Measurements from ENCODE around the genes B3GNT3 and KCNN1.

DNA sequence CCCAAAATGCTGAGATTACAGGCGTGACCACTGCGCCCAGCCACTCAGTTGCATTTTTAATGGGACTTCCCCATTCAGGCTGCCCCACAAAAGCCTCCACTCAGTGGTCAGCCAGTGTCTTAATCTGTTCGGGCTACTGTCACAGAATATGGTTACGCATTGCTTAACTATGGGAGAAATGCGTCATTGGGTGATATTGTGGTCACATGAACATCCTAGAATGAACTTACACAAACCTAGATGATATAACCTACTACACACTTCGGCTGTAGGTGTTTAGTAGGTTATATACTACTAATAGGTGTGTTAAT lies 62.9 kb downstream of the MYO9B start:
- PRO-cap = no peak

- PRO-cap = no peak
These were observed 20.5 kb upstream of the USE1 start for GRCh38 chr19:17194346-17195279.

DNA sequence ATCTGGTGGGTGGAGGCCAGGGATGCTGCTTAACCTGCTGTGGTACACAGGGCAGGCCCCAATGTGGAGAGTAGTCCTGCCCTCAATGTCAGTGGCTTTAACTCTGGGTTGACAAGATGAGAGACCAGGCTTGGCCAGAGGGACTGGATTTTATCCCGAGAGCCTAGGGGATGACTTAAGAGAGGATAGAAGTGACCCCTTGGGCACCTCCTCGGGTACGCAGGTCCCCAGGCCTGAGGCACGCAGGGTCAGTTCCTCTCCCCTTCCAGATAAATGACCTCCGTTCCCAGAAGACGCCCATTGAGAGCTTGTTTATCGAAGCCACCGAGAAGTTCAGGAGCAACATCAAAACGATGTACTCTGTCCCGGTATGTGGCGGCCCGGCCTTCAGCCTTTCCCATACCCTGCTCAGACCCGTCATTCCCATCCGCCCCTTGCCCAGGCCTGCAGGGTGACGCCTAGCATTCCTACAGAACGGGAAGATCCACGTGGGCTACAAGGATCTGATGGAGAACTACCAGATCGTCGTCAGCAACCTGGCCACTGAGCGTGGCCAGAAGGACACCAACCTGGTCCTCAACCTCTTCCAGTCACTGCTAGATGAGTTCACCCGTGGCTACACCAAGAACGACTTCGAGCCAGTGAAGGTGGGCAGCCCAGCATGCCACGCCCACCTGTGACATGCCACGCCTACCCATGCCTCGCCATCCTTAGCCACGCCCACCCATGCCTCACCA lies 13.3 kb upstream of the USE1 start:
- PRO-cap = no peak

- PRO-cap = no peak
These were observed 1.1 kb downstream of the NR2F6 start for GRCh38 chr19:17244682-17244988.

DNA sequence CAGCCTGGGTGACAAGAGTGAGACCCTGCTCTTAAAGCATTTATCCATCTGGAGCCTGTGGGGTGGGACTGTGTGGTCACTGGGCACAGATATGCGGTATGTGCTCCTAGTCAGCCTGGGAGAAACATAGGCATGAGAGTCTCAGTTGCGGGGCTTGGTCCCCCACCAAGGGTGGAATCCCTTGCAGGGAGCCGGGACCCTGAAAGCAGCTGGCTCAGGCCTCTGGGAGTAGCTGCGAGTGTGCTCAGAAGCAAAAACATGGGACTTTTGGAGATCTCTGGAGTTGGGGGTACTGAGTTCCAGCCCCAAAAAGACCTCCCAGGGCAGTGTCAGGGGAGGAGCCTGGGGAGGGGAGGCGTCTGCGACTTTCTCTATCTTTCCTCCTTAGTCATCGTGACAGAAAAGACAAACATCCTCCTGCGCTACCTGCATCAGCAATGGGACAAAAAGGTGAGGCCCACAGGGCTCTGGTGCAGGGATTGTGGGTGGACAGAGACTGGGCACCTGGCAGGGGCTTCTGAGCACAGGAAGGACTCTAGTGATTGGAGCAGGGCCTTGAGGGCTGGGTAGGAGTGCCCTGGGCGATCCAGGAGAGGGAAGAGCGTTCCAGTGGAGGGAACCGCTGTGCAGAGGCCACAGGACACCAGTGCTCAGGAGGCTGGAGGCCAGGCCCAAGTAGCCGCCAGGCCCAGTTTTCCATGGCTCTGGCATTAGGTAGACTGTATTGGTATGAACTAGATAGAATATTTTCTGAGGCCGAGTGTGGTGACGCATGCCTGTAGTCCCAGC lies 6.4 kb downstream of the DDA1 start:
- PRO-cap = no peak

- PRO-cap = no peak
These were observed 1.0 kb downstream of the ANO8 start for GRCh38 chr19:17333485-17334208.

DNA sequence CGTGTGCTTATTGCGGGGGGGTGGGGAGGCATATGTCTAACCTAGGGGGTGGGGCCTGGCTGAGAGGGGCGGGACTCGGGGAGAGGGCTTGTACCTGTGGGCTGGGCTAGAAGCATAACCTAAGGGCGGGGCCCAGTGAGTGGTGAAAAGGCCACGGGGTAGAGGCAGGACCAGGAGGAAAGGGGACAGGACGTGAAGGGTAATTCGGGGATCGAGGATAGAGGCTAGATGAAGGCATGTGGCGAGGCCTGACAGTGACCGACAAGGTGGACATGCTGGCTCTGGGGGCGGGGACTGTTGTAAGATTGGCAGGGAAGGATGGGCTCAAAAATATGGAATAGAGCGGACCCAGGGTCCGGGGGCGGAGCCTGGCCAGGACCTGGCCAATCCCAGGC lies 438 bp upstream of the SLC27A1 start:
- PRO-cap = bidirectional peak, plus-strand start at position 161 of the sequence, minus-strand start outside the sequence

DNA sequence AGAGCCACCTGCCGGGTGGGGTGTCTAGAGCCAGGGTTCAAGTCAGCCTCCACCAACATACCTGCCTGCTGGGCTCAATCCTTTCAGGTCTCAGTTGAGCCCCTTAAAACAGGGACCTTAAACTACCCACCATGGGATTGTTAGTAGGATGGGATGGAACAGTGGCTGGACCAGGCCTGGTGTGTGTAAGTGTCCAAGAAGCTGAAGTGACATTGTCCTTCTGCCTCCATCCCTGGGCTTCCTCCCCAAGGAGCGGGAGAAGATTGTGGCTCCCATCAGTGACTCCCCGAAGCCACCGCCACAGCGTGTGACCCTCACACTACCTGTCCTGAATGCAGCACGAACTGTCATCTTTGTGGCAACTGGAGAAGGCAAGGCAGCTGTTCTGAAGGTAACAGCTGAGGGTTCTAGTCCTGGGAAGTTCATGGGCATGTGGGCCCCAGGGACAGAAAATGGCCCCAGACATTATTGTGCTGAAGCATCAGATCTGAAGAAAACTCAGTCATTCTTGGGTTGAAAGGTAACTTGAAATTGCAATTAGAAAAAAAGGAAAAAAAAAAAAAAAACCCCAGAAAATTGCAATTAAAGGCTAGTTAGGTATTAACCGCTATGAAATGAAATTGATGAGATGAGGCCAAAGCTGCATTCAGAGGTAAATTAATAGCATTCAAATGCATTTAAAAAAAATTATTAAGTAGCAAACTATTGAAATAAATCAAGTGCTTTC lies 6.2 kb downstream of the PGLS start:
- PRO-cap = no peak

DNA sequence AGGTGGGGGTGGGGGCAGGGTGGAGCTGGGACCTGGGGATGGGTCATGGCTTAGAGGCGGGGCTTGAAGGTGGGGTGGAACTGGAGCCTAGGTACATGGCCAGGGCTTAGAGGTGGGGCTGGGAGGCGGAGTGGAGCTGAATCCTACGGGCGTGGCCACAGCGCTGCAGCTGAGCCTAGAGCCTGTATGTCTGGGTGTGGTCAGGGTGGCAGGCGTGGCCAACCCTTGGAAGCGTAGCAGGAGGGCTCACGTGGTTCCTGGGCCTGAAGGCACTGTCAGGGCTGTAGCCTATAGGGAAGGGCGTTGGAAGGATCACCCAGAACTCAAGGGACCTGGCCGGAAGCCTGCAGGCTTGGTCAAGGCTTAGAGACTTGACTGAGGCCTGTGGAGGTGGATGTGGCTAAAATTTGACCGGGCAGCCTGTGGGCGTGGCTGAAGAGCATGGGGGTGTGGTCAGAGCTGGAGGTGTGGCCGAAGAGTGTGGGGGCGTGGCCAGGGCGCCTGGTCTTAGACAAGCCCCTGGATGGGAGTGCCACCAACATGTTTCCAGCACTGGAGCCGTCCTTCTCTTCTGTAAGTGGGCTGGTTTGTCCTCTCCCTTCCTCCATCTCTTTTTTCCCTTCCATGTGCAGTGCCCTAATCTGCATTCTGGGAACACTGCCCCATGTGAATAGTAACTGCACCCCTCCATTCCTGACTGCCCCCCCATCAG lies 24.4 kb downstream of the COLGALT1 start:
- PRO-cap = no peak

GRCh38 chr19:17605603-17606967 lies 50.6 kb downstream of the COLGALT1 start:
- PRO-cap = bidirectional peak, plus-strand start at chr19:17606132, minus-strand start at chr19:17606322

- PRO-cap = no peak
These were observed 8.0 kb downstream of the MAP1S start for GRCh38 chr19:17727029-17727889.

DNA sequence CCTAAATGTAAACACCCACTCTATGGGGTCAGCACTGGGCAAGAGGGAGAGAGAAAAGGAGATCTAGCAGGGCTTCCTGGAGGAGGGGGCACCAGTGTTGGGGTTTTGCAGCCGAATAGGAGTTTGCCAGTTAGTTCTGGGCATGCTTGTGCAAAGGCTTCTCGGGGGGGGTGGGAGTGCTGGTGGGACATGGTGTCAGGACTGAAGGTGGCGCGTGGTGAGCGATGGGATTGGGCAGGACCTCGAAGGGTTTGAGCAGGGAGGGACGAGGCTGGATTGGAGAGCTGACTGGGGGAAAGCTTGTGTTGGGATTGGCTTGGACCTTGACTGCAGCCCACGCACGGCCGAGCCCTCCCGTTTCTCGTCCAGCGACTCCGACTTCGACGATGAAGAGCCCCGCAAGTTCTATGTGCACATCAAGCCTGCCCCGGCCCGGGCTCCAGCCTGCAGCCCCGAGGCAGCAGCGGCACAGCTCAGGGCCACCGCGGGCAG lies 19.2 kb upstream of the B3GNT3 start:
- PRO-cap = no peak

- PRO-cap = no peak
These were observed at the start of gene B3GNT3 for GRCh38 chr19:17794573-17795243. Gene B3GNT3 (plus strand): TSS chr19:17795138.

DNA sequence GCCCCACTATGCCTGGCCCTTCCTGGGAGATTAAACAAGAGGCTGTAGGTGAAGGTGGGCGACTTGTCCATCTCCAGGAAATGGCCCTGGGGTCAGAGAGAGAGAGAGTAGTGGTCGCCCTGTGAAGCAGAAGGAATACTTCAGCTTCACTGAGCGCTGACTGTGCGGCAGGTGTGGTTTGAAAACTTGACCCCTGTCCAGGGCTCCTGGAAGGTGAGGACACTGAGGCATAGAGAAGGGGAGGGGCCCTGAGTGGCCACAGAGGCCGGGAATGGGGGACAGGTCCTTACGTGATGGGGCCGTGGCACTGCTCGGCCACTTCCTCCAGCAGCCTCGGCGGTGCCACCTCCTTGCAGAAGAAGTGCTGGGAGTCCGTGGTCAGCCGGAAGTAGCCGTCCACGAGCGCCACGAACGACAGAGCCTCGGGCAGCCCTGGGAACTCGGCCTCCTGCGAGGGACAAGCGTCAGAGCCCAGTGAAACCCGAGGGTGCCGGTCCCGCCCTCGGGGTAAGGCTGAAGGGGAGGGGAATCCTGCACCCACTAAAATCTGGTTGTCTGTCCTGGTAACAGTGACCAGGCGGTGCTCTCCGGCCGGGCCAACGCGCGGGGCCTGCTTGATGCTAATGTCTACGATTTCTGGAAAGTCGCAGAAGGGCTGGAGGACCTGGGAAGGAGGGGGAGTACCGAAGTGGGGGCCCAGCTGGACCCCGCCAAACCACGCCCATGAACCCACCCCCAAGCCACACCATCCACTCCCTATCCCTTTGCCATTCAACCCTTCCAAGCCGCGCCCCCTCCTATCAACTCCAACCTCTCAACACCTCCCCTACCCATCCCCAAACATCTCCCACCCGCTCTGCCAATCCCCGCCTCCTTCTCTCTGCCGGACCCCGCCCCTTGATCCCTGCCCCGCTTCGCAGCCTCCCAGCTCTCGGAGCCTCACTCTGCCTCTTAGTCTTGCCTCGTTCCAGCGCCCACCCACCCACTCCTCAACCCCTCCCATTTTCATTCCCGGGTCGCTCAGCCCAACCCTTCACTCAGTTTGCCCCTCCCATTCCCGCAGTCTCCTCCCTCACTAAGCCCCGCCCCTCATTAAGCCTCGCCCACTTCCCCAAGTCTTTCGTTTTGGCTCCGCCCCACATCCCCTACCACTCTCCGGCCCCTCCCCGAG lies 6.3 kb downstream of the JAK3 start:
- PRO-cap = no peak

GRCh38 chr19:17842859-17843673 lies 4.7 kb downstream of the JAK3 start:
- PRO-cap = no peak

DNA sequence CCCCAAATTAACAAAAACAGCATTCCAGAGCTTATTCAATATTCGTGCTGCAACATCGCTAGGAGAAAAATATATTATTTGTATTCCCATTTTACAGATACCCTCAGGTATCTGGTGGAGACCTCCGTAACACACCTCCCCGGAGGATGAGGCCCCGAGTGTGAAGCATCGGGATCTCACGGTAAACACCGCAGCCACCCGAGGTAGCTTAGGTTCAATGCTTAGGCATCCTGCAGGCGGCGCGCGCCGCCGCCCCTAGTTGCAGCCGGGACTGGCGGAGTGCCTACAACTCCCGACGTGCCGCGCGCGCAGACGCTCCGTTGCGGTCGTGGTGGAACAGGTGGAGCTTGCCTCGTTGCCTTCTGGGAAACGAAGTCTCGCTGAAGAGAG lies 335 bp upstream of the RPL18A start:
- PRO-cap = bidirectional peak, plus-strand start outside the sequence, minus-strand start at position 162 of the sequence

DNA sequence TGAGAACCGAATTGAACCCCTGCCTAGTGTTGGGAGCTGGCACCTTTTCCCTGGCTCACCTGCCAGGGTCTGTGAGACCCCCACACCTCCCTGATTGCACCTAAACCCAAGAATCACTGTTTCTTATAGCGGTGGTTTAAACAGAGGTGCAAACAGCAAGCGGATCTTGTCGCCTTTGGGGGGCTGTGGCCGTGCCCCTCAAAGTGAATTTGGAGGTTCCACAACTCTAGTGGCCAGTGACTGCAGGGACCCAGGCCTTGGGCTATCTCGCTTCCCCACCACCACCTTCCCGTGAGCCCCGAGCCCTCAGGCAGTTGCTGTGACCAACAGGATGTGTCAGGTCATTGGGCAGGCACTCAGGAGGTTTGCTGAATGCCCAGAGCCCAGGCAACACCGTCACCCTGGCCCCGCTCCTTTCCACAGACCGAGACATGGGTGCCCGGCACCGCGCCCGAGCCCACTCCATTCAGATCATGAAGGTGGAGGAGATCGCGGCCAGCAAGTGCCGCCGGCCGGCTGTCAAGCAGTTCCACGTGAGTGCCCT lies 2.9 kb downstream of the RPL18A start:
- PRO-cap = no peak

- PRO-cap = bidirectional peak, plus-strand start at chr19:17949191, minus-strand start at chr19:17949142
These were observed 16.1 kb downstream of the CCDC124 start for GRCh38 chr19:17948949-17949365.

- PRO-cap = no peak
These were observed at the start of gene KCNN1 for GRCh38 chr19:17966765-17967208. Gene KCNN1 (plus strand): TSS chr19:17967107.

DNA sequence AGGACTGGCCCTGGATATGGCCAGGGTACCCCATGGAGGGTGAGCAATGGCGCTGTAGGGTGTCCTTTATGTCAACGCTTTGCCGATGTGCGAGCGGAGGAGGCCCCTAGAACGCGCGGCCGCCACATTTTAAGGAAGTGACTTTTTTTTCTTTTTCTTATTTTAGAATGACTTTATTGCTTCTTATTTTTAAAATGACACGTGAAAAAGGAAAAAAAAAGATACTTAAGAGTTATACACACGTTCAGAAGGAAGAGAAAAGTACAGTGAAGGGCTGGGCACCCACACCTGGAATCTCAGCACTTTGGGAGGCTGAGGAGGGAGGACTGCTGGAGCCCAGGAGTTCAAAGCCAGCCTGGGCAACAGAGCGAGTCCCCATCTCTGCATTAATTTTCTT lies 12.7 kb downstream of the KCNN1 start:
- PRO-cap = no peak